M059J (cell line): ENCODE measurements around a stretch of chr17.

DNA sequence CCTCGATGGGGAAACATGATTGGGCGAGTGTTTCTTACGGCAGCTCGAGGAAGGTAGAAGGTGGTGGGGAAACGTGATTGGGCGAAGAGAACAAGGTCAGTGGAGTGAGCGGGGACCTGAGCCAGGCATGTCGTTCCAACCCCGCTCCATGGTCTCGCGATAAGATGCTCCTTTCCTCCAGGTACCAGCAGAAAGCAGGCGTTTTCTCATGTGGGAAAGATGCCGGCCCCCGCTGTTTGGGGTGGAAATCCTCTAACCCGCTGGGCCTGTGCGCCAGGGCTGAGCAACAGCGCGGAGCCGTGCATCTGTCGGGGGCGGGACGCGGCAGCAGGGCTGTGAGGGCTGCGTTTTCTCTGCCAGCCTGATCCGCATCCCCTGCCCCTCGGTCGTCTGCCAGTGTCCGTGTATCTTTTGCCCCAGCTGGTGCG lies 25.6 kb upstream of the DOC2B start:
- RAMPAGE, long total RNA, result no peak

DNA sequence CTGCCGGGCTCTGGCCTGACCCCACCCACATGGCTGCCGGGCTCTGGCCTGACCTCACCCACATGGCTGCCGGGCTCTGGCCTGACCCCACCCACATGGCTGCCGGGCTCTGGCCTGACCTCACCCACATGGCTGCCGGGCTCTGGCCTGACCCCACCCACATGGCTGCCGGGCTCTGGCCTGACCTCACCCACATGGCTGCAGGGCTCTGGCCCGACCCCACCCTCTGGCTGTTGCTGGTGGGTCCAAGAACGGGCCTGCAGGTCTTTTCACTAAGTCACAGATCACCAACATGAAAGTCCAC lies 34.6 kb upstream of the DOC2B start:
- RAMPAGE, long total RNA, result no peak

GRCh38 chr17:320910-321704 lies 31.5 kb downstream of the RPH3AL start:
- RAMPAGE, long total RNA, result no peak

- RAMPAGE, long total RNA, result no peak
These were observed 9.5 kb downstream of the RPH3AL start for GRCh38 chr17:342995-343609.

DNA sequence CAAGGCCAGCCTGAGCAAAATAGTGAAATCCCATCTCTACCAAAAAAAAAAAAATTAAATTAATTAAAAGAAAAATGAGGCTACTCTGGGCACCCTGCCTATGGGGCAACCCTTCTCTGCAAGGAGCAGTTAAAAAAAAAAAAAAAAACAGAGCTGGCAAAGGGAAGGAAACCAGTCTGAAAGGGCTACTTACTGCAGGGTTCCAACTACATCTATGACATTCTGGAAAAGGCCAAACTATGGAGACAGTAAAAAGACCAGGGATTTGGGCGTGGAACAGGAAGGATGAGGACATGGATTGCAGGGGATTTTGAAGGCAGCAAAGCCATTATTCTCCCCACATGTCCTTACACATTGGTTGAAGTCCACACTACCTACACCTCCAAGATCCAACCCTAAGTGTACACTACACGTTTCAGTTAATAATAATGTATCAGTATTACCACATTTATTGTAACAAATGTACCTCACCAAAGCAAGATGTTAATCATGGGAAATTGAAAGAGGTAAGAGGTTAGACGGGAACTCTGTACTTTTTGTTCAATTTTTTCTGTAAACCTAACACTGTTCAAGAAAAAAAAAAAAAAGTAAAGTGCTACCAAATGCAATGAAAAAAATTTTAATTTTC lies 4.5 kb downstream of the RPH3AL start:
- RAMPAGE, long total RNA, result no peak

DNA sequence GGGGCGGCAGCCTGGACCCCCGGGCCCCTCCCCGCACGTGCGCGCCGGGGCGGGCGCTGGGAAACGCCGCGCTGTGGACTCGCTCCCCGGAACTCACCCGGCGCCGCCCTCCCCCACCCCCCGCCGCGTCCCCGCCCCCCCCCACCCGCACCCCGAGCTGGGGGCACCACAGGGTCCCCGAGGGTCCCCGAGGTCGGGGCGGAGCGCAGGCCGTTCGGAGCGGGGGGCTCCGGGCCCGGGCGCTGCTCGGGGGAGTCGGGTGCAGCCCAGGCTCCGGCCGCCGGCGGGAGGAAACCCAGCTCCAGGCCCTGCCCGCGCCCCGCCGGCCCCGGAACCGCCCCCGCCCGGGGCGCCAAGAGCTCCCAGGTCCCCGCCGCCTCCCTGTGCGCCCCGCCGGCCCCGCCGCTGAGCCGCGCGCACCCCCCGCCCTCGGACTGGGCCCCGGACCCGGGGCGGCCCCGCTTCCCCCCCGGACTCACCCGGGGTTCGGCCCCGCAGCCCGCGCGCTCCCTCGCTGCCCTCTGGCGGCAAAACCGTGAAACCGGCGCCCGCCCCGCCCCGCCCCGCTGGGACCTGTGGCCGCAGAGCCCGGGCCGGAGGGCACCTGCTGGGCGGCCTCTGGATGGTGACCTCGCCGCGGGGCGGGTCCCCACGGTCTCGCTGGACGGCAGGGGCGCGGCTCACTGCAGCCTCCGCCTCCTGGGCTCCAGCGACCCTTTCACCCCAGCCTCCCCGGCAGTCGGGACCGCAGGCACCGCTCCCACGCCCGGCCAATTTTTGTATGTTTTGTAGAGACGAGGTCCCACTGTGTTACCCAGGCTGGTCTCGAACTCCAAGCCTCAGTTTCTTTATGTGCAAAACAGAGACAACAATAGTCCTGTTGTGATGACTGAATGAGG lies 24.2 kb upstream of the C17orf97 start:
- RAMPAGE, long total RNA, result no peak

- RAMPAGE, long total RNA, result no peak
These were observed 101.8 kb downstream of the C17orf97 start for GRCh38 chr17:511818-512370.

GRCh38 chr17:673045-673735 lies 41.4 kb downstream of the VPS53 start:
- RAMPAGE, long total RNA, result no peak

- RAMPAGE, long total RNA, result no peak
These were observed 586 bp upstream of the GEMIN4 start for GRCh38 chr17:752464-753236.

DNA sequence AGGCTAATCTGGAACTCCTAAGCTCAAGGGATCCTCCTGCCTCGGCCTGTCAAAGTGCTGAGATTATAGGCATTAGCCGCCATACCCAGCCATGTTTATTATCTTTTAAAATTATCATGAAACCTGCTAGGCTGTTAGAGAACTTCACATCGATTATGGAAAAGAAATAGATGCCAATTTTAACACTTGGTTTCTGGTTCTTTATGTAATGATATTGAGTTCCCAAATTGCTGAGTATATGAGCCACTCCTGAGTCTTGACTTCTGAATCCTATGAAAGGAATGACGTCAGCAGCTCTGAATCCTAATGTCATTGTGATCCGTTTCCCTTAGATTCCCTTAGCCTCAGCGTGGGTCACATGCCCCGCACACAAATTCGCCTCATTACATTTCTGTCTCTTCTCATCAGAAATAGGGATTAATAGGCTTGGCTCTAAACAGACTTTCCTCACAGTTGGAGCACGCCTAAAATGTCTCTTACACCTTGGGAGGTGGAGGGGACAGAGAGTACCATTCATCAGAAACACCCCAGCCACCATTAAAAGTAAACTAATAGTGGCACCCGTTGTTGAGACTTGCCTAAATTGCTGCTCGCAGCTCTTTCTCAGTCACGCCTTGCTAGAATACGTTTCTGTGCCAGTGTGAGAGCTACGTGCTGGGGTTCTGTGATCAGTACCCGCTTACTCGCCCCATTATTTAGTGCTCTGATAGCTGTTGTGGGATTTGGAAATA lies 7.0 kb downstream of the MRM3 start:
- RAMPAGE, long total RNA, result no peak

- RAMPAGE, long total RNA, result no peak
These were observed 97.4 kb downstream of the MRM3 start for GRCh38 chr17:879473-880073.

DNA sequence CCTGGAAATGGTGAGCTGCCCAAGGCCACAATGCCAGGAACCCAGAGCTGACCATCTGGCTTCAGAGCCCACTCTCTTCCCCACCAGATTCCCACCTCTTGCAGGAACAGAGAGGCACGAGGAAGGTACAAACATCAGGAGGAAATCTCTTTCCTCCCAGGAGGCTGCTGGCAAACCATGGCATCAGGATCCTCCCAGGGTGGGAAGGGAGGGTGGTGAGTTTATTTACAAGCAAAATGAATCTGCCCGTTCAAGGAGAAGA lies 79.3 kb downstream of the NXN start:
- RAMPAGE, long total RNA, result no peak

GRCh38 chr17:901867-902743 lies 77.5 kb downstream of the NXN start:
- RAMPAGE, long total RNA, result no peak

GRCh38 chr17:1001184-1001622 lies 4.3 kb downstream of the TIMM22 start:
- RAMPAGE, long total RNA, result no peak

DNA sequence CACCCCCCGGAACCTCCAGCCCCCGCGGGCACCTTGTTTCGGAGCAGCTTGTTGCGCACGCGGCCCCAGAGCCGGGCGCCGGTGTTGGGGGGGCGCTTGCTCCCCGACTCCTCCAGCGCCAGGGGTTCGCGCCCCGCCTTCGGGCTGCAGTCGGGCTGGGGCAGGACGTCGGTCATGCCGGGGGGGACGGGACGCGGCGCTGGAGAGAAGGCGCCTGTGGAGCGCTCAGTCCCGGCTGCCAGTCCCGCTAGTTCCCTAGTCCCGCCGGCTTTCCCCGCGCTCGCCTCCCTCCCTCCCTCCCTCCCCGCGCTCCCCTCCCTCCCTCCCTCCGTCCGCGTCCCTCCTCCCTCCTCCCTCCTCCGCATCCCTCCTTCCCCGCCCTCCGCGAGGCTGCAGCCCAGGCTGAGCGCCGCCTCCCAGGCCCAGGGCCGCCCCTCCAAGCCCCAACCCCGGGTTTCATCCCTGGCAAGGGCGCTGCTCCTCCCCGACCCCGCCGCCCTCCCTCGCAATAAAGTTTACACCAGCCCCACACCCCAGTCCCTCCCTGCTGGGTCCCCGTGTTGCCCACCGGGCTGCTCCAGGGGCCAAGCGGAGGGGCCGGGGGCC lies 34.7 kb downstream of the TIMM22 start:
- RAMPAGE, long total RNA, result no peak

- RAMPAGE, long total RNA, result no peak
These were observed 78.3 kb downstream of the TIMM22 start for GRCh38 chr17:1075207-1075603.

DNA sequence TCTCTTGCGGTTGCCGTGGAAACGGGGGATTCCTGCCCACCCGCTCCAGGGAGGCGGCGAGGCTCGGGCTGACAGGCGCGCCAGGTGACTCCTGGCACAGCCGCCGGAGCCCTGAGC lies 71.3 kb downstream of the ABR start:
- RAMPAGE, long total RNA, result no peak

DNA sequence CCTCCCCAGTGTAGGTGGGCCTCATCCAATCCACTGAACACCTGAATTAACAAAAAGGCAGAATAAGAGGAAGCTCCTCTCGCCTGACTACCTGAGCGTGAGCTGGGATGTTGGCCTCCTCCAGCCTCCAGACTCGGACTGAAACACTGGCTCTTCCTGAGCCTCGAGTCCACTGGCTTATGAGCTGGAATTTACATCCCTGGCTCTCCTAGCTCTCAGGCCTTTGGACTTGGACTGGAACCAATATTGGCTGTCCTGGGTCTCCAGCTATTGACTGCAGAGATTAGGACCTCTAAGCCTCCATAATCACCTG lies 57.4 kb downstream of the ABR start:
- RAMPAGE, long total RNA, result no peak

- RAMPAGE, long total RNA, result no peak
These were observed 54.5 kb downstream of the ABR start for GRCh38 chr17:1125082-1125972.

GRCh38 chr17:1230011-1230424 lies 40.2 kb upstream of the BHLHA9 start:
- RAMPAGE, long total RNA, result no peak